ENCODE data around the genes COX14 and CERS5.

GRCh38 chr12:49130561-49131199 is 515 bp downstream of the TUBA1B start:
- PRO-cap, 2 experiments, result peak in 2 of 2 experiments; most common plus-strand start chr12:49130980 (in 2); most common minus-strand start chr12:49130803 (in 1)

DNA sequence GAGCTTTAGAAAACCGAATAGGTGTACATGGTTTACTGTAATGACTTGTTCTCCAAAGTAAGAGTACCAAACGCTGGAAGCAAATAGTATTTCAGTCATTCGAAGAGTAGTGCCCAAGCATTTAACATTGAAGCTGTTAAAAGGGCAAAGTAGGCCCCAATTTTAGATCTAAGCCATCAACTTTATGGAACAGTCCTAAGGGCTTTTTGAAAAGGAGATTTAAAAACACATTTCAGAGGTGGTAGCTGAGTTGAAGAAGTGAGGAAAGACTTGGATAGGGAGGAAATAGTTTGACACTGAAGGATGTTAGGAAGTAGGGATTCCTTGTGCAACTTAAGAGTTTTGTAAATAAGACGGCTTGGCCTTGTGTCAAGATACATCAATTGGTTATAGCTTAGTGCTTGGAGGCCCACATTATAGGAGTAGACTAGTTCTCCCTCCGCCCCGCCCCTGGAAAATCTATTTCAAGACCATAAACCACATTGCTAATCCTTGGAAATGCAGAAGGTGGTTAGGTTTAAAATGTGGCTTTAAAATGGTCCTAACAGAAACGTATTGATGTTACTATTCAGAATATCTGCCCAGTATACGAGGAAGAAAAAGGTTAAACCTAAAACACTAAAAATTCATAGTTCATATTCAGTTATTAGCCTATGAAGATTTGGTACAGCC is 844 bp upstream of the TUBA1B start:
- PRO-cap, 2 experiments, result no peak in any of the 2 experiments

GRCh38 chr12:49161246-49161715 is 27.6 kb downstream of the TUBA1A start:
- PRO-cap, 2 experiments, result no peak in any of the 2 experiments

DNA sequence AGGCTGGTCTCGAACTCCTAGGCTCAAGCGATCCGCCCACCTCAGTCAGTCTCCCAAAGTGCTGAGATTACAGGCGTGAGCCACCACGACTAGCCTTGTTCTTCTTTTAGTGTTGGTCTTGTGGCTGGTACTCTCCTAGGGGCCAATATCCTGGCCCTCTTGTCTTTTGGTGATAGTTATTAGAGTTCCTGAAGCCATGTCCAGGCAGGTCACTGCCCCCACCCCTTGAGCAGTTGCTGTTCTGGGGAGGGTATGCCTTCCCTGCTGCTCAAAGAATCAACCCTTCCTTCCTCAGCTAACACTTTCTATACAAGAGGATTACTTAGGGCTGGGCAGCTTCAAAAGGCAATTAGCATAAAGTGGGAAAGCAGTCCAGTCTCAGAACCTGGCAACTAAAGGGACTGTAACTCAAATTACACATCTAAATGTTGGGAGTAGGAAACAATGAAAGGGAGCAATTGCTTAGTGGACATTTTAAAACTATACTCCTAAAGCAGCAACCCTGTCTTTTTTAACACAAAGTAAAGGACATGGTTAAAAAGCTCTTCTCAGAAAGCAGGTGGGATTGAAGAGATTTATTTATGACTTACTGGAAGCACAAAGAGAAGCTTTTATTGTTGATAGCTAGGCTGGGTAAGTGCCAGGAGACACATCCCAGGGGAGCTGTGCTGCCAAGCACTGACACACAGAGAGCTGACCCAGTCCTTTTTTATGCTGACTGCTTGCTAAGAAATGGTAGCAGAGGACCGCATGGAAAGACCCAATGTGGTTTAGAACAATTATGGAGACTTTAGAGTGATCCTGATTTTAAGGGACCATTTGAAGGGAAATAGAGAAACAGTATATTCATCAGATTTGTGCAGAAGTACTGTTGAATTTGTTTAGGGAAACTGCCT is 26.0 kb upstream of the TUBA1A start:
- PRO-cap, 2 experiments, result no peak in any of the 2 experiments

- PRO-cap, 2 experiments, result no peak in any of the 2 experiments
Observed at GRCh38 chr12:49341863-49342939, 4.5 kb upstream of the DNAJC22 start.

- PRO-cap, 2 experiments, result no peak in any of the 2 experiments
Observed at GRCh38 chr12:49389147-49389736, 22.0 kb downstream of the SPATS2 start.

DNA sequence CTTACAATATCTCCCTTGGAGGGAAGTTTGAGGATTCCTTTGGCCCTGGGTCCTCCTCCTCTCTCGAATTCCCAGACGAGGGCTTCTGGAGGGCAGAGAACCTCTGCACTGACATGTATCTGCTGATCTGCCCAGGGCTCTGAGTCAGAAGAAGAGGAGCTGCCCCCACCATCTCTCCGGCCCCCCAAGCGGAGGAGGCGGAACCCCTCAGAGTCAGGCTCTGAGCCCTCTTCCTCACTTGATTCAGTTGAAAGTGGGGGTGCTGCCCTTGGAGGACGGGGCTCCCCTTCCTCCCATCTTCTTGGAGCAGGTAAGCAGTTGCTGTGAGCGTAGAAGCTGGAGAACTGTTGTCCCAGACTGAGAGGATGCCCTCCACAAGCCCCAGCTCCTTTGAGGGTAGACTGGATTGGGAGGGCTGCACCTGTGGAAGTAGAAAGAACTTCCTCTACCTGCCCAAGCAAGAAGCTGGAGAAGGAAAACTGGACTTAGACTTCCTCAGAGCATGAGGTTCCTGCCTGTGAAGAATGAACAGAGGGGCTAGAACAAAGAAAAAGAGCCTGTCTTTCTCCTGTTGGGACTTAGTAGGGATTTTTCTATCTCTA is 19.8 kb downstream of the PRPF40B start:
- PRO-cap, 2 experiments, result no peak in any of the 2 experiments

GRCh38 chr12:49647119-49647851 is 23.9 kb downstream of the PRPF40B start:
- PRO-cap, 2 experiments, result no peak in any of the 2 experiments

- PRO-cap, 2 experiments, result no peak in any of the 2 experiments
Observed at GRCh38 chr12:49706236-49706334, 1.1 kb downstream of the FMNL3 start.

DNA sequence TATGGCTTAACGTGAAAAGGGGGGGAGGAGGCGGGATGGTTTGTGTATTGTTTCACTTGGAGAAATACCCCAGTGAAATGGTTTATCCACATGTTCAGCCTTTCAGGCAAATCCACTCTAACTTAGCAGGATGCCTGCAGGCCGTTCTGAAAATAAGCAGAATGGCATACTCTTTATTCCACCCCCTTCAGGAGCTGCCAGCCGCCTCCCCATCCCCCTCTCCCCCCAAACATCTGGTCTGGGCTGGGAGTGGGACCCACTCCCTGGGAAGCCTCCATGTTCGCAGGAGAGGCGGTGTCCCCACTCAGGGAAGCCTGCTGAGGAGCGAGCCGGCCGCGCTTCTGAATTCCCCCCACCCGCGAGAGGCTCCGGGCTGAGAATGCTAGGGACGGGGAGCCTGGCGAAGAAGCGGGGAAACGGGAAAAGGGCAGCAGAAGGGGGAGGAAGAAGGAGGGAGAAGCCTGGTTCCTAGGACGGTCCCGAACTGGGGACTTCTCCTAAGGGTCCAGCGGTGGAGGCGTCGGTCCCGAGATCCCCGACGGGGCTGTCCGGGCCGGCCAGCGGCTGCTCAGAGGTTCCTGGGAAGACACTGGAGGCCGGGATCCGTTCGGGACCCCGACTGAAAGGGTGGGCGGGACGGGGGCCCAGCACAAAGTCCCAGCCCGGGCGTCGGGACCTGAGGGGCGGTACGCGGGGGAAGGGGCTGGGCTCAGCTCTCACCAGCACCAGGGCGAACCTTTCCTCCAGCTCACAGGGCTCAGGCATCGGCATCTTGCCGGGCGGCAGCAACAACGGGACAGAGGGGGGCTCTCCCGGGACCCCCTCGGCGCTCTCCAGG is 651 bp downstream of the FMNL3 start:
- PRO-cap, 2 experiments, result peak in 1 of 2 experiments; most common plus-strand start position 751 of the sequence (in 1); most common minus-strand start position 538 of the sequence (in 1)

DNA sequence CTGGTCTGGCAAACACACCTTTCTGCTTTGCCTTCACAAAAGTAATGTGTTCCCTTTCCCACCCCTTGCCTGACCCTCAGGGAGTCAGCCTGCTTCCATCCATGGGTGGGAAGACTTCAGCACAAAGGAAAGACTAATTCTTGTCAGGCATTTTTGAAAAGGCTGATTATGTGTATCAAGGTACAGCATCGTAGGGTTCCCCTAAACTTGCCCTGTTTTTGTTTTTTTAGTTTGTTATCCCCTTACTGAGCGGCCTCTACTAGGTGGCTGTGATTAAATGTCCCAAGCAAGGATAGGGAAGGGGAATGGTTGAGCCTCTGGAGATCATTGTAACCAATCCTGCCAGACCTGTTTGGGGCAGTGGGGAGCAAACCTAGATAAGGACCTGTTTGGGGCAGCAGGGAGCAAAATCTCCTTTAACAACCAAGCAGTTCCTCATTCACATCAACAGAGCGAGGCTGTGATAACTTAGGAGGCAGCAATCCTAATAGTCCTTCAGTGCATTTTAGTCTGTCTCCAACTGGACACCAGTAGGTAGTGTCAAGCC is 22.2 kb downstream of the TMBIM6 start:
- PRO-cap, 2 experiments, result no peak in any of the 2 experiments

DNA sequence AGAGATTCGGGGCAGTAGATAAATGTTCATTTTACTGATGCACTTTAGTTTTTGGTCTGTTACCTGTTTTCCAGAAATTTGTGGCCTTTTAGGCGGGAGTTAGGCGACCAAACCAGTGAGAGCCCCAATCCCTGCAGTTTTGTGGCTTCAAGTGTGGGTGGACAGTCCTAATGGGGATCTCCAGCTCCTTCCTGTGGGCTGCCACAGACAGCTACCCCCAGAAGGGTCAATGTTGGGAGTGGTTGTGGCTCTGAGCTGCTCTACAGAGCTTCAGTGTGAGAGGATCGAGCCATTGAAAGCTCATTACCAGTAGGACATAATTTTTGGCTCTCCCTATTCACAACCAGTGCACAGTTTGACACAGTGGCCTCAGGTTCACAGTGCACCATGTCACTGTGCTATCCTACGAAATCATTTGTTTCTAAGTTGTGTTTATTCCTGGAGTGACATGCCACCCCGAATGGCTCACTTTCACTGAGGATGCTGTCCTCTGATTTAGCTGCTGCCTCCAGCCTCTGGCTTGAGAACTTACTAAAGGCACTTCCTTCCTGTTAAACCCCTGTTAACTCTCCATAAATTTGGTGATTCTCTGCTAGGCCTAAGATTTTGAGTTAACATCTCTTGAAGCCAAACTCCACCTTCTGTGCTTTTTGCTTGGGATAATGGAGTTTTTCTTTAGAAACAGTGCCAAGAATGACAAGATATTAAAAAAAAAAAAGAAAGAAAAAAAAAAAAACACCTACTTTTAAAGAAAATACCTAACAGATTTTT is 22.8 kb downstream of the TMBIM6 start:
- PRO-cap, 2 experiments, result no peak in any of the 2 experiments

GRCh38 chr12:49825340-49825814 is 2.8 kb downstream of the NCKAP5L start:
- PRO-cap, 2 experiments, result peak in 1 of 2 experiments; most common plus-strand start chr12:49825580 (in 1); most common minus-strand start chr12:49825459 (in 1)

- PRO-cap, 2 experiments, result no peak in any of the 2 experiments
Observed at GRCh38 chr12:49838371-49838953, 4.4 kb downstream of the BCDIN3D start.

- PRO-cap, 2 experiments, result no peak in any of the 2 experiments
Observed at GRCh38 chr12:49867504-49868055, 24.7 kb upstream of the BCDIN3D start.

- PRO-cap, 2 experiments, result no peak in any of the 2 experiments
Observed at GRCh38 chr12:49942926-49943609, 7.5 kb upstream of the AQP2 start.

DNA sequence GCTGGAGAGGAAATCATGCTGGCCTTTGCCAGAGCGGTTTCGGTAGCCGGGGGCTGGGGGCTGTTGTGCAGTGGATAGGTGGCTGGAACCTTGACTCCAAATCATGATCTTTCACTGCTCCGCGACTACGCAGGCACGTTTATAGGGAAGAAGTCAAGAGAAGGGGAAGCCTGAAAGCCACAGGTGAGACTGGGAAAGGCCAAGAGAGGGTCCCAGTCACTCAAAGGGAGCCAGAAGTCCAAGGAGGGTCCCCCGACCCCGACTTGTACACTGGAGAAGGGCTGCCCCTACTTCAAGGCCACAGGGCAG is 2.6 kb upstream of the AQP6 start:
- PRO-cap, 2 experiments, result no peak in any of the 2 experiments

- PRO-cap, 2 experiments, result no peak in any of the 2 experiments
Observed at GRCh38 chr12:49979157-49979751, 6.5 kb downstream of the AQP6 start.

- PRO-cap, 2 experiments, result peak in 2 of 2 experiments; most common plus-strand start chr12:50112236 (in 2); most common minus-strand start chr12:50111929 (in 1)
Observed at GRCh38 chr12:50111639-50112365, at the start of gene COX14. Gene COX14 (plus strand): TSS chr12:50112236.

GRCh38 chr12:50166862-50167823 is at the start of gene CERS5:
Gene CERS5 (minus strand): TSS chr12:50167369.
- PRO-cap, 2 experiments, result peak in 2 of 2 experiments; most common plus-strand start chr12:50167013 (in 2); most common minus-strand start chr12:50166993 (in 2)

Data from monocyte (primary cell).